ENCODE measurements around a stretch of chr10.

GRCh38 chr10:79071879-79072513 lies 3.2 kb downstream of the ZMIZ1 start:
- RRBS, result no CpG with 5 or more reads among the region's 11 CpGs

- RRBS, result no CpG with 5 or more reads among the region's 15 CpGs
These were observed 30.1 kb downstream of the ZMIZ1 start for GRCh38 chr10:79098706-79099332.

GRCh38 chr10:79112340-79112804 lies 43.6 kb downstream of the ZMIZ1 start:
- RRBS, result no CpG with 5 or more reads among the region's 8 CpGs

GRCh38 chr10:79138885-79140066 lies 70.5 kb downstream of the ZMIZ1 start:
- RRBS, result 60% methylated on average over 10 of the region's 27 CpGs

DNA sequence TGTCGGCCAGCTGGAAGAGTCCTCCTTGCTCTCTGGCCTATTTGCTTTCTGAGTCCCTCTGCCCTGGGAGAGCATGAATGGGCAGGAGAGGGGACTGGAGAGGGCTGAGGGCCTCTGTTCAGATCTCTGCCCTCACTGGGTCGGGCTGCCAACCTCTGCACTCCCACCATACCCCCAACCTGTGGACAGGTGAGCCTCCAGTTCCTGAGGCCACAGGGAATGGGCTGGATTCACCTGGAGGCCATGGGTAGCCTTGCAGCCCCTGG lies 80.4 kb downstream of the ZMIZ1 start:
- RRBS, result no CpG with 5 or more reads among the region's 2 CpGs

- RRBS, result no CpG with 5 or more reads among the region's 8 CpGs
These were observed 128.7 kb upstream of the PPIF start for GRCh38 chr10:79218427-79219095.

GRCh38 chr10:79222854-79224194 lies 123.9 kb upstream of the PPIF start:
- RRBS, result 87% methylated on average over 5 of the region's 28 CpGs

DNA sequence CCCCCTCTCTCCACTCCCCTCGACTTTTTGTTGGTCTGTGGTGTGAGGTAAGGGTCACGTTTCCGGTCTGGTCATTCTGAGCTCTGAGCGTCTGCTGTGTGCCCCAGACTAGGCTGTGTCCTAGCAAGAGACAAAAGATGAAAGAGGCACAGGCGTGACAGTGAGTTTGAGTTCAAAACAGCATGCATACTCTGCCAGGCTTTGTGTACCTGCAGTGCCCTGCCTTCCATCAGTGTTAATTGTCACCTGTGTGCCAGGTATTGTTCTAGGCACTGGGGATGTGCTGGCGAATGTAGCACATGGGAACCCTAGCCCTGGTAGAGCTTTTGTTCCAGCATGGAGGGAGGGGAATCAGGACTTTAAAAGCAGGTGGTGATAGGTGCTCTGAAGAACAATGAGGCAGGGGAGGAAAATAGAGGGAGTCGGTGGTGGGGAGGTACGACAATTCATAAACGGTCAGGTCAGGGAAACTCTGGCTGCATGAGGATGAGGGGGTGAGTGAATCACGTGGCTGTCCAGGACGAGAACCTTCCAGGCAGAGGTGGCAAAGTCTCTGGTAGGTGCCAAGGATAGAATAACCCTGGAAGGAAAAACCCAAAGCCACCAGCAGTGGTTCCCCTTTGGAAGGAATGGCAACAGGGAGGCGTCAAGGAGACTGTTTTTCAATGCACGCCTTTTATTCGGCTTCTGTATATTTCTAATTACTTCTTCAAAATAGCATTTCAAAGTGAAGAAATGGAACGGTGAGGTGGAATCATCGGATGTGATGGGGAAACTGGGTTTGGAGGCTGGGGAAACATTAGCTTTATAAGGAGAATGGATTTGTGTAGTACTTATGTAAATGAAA lies 87.1 kb upstream of the PPIF start:
- RRBS, result no CpG with 5 or more reads among the region's 16 CpGs

DNA sequence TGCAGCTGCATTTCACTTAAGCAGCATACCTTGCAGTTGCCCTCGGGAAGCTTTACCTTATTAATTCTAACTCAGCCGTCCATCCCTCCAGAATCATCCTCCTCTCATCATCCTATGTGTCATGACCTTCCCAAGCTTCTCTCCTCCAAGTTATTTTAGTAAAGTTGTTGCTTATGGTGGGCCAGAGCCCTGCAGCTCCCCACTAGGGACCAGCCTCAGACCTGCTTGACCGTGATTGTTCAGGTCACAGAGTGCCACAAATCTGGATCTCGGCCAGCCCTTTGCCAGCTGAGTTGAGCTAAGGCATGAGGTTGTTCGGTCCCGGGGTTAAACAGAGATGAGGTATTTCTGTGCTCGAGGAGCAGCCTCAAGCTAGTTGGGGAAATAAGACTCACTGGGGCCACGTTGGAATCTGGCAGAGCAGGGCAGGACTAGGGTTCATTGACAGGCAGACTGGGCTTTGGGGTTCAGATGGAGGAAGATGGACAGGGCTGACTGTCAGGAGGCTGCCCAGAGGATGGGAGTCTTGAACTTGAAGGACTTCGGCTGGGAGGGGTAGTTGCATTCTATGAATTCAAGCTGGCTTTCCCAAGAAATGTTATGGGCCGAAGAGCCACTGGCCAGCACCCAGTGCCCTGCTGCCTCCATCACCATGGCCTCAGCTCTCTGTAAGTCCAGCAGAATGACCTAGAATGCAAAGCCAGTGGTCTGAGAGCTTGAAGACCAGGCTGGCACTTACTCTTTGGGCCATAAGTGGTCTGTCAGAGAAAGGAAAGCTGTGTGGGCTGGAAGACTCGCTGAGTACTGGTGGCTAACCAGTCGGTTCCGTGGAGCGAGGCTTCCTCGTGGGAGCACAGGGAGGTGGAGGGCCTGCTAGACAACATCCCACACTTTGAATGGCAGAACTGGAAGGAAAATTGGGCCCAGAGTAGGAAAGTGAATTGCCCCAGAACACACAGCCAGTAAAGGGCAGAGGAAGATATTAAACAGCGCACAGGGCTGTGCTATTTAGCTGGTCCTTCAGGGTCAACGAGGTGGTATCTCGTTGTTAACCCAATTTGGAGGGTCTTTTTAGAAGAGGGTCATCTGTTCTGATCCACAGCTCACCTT lies 66.0 kb upstream of the PPIF start:
- RRBS, result no CpG with 5 or more reads among the region's 18 CpGs

DNA sequence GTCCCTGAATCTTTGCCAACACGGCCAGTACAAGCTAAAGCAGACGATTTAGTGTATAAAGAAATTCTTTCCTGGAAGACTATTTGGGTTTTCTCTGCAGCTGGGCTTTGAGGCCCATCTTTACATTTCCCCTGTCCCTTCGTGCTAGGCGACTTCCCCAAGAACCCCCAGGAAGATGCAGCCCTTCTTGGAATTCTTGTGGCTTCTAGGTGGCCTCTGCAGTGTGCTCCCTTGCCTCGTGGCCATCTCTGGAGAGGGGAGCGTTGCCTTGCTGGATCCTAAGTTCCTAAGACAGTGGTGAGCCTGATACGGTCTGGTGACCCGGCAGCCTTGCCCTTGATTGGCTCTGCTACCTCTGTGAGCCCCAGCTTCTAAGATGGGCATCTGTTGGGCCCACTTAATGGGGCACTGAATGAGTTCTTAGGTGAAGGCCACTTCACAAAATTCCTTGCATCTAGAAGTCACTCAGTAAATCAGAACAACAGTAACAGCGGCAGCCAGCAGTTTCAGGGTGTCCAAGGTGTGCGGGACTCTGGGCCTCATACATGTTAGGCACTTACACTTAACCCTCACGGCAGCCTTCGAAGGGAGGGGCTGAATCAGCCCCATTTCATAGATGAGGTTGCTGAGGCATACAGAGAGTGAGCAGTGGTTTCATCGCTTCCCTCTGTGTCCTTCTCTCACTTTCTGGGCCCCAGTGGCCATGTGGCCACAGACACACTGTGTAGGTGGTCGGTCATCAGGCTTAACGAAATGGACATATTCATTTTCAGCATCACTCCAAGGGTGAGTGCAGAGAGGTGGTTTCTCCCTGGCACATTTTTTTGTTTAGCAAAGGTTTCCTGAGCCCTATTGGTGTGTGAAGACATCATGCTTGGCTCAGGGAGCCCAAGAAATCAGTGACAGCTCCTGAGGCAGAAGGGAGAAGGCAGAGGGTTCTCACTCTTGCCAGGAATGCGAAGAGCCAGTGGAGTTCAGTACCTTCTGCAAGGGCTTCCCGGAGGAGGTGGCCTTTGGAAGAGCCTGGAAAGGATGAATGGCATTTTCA lies 62.1 kb upstream of the PPIF start:
- RRBS, result no CpG with 5 or more reads among the region's 17 CpGs

GRCh38 chr10:79291974-79292408 lies 55.3 kb upstream of the PPIF start:
- RRBS, result no CpG with 5 or more reads among the region's 12 CpGs

DNA sequence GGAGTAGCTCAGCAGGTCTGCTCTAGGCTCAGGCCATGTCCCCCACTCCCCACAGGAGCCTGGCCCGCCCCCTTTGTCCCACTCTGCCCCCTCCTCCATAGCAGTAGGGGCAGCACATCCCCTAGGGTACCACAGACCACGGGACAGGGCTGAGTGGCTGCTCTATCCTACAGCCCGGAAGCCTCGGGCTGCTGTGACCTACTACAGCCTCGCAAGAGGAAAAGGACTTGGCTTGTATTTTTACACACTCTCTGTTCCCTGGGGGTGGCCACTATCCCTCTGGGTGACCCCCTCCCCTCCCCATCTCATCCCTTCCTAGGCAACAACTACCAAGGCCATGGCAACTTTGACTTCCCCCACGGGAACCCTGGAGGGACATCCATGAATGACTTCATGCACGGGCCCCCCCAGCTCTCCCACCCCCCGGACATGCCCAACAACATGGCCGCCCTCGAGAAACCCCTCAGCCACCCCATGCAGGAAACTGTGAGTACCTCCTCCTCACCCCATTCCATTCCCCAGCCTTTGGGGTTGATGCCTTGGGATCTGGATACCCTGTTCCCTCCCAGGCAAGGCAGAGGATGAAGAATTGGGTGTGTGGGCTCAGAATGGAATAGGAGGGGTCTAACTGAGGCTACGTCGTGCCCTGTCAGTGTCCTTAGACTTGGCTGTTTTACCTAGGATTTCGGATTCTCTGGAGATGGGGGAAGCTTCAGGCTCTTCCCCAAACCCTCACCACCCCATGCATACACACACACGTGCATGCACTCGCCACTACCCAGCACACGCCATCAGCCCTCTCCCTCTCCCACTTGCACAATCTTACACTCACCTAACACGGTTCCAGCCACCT lies 40.0 kb upstream of the PPIF start:
- RRBS, result no CpG with 5 or more reads among the region's 17 CpGs

DNA sequence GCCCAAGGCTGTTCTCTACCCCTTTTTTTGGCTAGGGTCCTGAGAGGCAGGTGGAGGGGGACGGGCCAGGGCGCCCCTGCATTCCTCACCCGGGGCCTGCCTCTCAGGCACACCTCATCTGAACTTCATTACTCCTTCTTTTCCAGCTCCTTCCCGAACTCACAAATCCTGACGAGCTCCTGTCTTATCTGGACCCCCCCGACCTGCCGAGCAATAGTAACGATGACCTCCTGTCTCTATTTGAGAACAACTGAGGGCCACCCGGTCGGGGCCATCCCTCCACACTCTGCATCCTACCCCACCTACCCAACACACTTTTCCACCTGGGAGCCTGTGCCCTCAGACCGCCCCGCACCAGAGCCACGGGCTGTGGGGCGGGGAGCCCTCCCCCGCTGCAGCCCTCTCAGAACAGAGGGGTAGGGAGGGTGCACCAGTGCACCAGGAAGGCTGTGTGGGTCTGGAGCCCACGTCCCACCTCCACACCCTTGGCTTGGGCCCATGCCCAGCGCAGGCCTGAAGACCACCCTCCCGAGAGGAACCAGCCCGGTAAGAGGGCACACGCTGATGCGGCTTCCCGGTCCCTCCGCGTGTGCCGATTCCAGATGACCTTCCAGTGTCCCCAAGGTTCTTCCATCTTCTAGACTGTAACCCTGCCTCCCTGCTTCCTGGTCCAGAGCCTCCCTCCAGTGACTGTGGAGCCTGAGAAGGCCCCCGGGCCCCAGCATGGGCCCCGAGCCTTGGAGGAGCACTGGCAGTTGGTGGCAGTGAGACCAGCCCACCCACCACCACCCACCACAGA lies 34.6 kb upstream of the PPIF start:
- RRBS, result 92% methylated on average over 8 of the region's 27 CpGs

DNA sequence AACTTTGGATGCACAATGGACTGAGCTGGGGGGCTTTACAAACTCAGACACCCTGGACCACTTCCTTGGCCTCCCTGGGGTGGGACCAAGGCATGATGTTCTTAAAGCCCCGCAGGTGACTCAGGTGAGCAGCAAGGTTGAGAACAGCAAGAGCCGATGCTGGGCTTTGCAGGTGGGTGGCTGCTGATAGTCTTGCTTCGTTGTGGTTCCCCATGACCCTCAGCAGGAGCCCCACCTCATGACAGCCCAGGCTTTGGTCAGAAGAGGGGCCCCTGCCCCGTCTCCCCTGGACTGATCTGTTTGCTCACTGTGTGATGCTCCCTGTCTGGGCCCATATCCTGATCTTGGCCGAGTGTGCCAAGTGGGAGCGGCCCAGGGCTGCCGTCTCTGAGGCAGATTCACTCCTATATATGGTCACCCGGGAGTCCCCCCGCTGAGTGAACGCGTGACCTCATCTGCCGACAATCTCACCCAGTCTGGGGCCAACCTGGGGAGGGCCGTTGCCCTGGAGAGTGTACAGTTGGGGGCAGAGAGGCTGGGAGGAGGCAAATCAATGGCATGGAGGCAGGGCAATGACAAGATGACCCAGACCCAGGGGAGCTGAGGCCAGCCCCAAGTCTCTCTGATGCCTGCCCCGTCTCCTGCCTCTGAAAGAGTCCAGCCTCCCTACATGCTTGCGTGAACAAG lies 34.5 kb downstream of the PPIF start:
- RRBS, result no CpG with 5 or more reads among the region's 15 CpGs

GRCh38 chr10:79434460-79435223 lies 10.8 kb downstream of the ZCCHC24 start:
- RRBS, result no CpG with 5 or more reads among the region's 11 CpGs

GRCh38 chr10:79445908-79446069 lies 365 bp upstream of the ZCCHC24 start:
- RRBS, result no CpG with 5 or more reads among the region's 15 CpGs

DNA sequence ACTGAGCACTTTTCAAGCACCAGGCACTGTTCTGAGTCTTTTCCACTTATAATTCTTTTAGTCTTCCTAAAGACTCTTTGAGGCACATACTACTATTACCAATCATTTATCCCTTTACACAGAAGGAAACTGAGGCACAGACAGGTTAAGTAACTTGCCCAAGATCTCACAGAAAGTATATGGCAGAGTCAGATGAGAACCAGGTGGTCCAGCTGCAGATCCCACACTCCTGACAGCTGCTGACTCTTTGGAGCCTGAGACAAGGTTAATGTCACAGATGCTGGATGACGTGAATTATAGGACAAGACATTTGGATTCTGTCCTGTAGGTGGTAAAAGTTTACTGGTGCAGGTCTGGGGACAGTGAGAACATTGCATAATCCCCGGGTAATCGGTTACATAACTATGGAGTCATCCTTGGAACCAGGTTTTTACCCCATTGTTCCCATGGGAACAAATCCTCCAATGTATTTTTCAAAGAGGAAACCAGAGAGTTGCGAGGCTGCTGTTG lies 27.4 kb upstream of the ZCCHC24 start:
- RRBS, result no CpG with 5 or more reads among the region's 4 CpGs

GRCh38 chr10:80126741-80127238 lies 5.7 kb upstream of the PLAC9 start:
- RRBS, result no CpG with 5 or more reads among the region's 5 CpGs

DNA sequence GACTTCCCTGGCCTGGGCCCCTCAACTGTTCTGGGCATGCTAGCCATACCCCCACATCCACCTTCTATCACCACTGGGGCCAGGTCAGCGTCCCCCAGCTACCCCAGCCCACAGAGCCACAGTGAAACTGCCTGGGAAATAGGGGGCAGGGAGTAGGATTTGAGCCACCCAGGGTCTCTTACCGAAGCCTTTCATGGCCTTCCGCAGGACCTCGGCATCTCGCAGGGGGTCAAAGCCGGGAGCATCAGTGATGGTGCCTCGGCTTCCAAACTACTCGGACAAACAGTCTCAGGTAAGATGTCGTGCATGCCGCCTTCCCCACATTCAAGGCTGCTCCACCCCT lies 34.5 kb downstream of the PLAC9 start:
- RRBS, result no CpG with 5 or more reads among the region's 10 CpGs

GRCh38 chr10:80187815-80188683 lies 17.3 kb downstream of the ANXA11 start:
- RRBS, result no CpG with 5 or more reads among the region's 6 CpGs